Fibroblast of villous mesenchyme (primary cell): ENCODE measurements around the genes NPAS3, SPTSSA, CFL2 and FAM177A1.

DNA sequence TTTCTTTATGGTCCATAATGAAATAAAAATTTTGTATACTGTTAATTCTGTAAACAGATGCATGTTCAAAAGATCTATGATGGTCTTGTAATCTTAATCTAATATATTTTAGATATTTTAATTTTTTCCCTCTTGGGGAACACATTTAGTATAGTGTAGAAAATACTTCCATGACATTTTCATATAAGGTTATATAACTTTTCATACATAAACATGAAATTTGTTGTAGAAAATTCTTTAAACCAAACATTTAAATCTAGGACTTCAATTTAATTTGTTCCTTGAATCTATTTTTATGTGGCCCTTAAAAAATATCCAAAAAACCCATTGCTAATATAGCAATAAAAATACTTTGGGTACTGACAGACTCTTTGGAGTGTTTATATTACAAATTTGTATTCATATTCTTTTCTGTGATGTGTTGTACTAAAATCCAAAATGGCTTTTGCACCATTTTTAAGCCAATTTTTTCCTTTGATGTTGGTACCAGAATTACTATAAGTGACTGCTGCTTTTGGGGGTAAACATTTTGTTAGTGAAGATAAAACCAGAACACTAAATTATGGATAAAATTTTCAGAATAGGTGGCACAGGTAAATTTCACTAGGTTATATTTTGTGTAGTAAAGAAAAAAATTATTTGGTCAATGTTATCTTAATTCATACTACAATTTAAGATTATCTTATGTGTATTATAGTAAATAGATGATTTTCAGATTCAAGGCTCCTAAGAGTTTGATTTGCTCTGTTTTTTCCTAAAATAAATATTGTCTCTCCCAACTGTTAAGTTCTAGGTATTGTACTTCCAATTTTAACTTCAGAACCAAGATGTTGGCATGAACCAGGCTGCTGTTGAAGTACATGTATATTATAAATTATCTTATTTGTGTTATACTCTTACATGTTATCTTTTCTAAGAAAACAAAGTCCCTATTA, 78.8 kb downstream of the ARHGAP5 start:
- CAGE, long polyA plus RNA, result no peak

GRCh38 chr14:32200660-32201520, 123.8 kb downstream of the ARHGAP5 start:
- CAGE, long polyA plus RNA, result no peak

DNA sequence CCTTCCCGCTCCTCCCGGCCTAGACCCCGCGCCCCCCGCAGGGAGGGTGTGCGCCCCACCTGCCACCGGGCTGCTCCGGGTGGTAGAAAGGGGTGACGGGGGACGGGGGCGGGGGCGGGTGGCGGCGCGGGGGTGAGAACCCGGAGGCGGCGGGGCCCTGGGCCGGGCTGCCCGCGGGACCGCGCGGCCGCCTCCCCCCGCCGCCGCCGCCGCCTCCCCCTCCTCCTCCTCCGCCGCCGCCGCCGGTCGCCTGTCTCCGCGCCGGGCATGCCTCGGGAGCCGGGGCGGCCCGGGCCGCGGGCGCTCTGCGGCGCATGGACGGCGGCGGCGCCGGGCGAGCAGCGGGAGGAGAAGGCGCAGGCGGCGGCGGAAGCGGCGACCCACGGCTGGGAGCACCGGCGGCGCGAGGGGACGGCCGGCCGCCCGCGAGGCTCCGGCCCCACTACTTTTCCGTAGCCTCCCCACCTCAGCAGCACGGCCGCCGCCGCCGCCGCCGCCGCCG, at the start of gene NPAS3:
TSS of gene NPAS3 (plus strand) at position 242 of the 502 bp plus-strand sequence.
- CAGE, long polyA plus RNA, result no peak

DNA sequence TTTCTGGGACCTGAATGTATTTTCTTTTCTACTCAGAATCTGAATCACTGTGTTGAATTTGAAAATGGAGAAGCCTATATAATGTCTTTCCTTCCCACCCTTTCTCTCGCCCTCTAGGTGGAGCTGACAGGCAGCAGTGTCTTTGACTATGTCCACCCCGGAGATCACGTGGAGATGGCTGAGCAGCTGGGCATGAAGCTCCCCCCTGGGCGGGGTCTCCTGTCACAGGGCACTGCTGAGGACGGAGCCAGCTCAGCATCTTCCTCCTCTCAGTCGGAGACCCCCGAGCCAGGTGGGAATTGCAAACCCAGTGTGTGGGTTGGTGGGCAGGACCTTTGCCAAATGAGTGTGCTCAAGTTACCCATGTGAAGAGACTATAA, 274.8 kb downstream of the EGLN3 start:
- CAGE, long polyA plus RNA, result no peak

DNA sequence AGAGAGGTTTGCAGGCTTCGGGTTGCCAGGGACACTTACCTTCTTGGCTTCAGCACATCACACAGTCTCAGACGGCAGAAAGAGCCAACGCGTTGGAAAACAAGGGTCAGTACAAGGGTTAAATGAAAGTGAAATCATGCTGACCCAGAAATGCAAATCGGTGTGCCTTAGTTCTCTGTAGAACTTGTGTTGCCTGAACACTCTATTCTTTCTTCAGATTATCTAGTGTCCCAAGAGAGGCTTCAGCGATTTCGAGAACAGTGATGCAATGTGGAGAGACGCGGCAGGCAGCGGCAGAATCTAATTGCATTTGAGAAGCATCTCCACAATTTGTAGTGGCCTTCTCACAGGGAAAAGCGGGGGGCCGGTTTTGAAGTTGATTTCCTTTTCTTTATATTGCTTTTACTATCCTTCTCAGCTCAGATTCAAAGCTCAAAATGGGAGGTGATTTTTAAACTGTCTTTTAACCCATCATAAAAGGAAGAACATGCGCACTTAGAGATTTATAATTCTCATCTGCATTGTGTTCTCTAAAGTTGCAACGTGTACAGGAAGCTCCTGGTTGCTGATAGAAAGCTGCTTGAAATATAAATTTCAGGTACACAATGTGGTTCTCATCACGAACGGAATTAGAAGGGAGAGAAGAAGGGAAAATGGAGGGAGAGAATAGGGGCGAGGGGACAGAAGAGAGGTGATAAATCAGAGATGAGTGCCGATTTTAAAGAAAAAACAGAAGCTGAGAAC, 67.9 kb upstream of the EGLN3 start:
- CAGE, long polyA plus RNA, result no peak

GRCh38 chr14:34035172-34035608, 84.3 kb upstream of the EGLN3 start:
- CAGE, long polyA plus RNA, result no peak

- CAGE, long polyA plus RNA, result no peak
Observed at GRCh38 chr14:34035609-34036135, 84.8 kb upstream of the EGLN3 start.

DNA sequence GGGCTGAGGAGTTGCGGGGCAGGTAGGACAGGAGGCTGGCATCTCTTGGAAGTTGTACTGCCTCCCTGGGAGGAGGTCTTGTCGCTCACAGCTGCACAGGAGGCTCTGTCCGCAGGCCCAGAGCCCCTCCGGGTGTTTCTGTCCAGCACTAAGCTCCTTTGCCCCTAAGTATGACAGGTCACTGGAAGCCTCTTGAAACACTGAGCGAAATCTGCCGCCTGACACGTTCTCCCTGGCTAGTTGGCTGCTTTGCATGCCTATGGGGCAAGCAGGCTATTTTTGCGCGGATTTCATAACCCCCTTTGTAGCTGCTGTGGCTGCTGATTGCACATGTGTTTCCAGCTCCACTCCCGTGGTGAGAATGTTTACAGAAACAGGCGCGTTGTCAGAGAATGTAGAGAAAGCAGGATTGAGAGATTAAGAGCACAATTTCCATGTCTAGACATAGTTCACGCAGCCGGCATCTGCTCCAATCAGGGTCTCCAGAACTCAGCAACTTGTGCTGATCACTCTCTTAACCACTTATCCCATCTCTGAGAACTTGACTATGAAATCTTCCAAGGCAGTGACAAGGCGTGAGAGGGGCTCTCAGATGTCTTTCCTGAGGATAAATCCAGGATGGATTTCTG, 180.2 kb upstream of the EGLN3 start:
- CAGE, long polyA plus RNA, result no peak

DNA sequence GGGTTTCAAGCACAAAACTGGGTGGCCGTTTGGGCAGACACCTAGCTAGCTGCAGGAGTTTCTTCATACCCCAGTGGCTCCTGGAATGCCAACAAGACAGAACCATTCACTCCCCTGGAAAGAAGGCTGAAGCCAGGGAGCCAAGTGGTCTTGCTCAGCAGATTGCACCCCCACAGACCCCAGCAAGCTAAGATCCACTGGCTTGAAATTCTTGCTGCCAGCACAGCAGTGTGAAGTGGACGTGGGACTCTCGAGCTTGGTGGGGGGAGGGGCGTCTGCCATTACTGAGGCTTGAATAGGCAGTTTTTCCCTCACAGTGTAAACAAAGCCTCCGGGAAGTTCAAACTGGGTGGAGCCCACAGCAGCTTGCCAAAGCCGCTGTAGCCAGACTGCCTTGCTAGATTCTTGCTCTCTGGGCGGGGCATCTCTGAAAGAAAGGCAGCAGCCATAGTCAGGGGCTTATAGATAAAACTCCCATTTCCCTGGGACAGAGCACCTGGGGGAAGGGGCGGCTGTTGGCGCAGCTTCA, 188.9 kb upstream of the EGLN3 start:
- CAGE, long polyA plus RNA, result no peak

GRCh38 chr14:34461153-34462373, at the start of gene SPTSSA:
TSS of gene SPTSSA (minus strand) at chr14:34462240.
- CAGE, long polyA plus RNA, result no peak

DNA sequence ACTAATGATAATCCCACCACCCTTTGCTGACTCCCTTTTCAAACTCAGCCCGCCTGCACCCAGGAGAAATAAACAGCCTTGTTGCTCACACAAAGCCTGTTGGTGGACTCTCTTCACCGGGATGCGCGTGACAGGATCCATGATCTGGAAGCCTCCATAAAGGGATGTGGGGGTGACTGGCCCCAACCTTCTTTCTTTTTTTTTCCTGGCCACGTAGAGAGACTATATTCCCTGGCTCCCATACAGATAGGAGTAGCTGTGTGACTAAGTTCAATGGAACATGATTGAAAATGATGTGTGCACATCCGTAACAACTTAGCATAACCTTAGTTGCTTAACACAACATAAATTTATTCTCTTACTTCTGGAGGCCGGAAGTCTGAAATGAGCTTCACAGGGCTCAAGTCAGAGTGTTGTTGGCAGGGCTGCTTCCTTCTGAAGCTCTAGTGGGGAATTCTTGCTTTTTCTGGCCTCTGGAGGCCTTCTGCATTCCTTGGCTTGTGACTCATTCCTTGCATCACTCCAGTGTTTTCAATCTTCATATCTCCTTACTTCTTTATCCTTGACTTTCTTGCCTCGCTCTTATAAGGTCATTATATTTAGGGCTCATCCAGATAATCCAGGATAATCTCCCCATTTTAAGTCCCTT, 20.8 kb upstream of the SNX6 start:
- CAGE, long polyA plus RNA, result no peak

GRCh38 chr14:34714111-34715322, at the start of gene CFL2:
TSS of gene CFL2 (minus strand) at chr14:34714593.
- CAGE, long polyA plus RNA, result start-site peak on the minus strand at chr14:34714554-34714685, 297 and 577 reads in 2 replicates

- CAGE, long polyA plus RNA, result no peak
Observed at GRCh38 chr14:34930825-34931110, 52.0 kb upstream of the SRP54 start.

DNA sequence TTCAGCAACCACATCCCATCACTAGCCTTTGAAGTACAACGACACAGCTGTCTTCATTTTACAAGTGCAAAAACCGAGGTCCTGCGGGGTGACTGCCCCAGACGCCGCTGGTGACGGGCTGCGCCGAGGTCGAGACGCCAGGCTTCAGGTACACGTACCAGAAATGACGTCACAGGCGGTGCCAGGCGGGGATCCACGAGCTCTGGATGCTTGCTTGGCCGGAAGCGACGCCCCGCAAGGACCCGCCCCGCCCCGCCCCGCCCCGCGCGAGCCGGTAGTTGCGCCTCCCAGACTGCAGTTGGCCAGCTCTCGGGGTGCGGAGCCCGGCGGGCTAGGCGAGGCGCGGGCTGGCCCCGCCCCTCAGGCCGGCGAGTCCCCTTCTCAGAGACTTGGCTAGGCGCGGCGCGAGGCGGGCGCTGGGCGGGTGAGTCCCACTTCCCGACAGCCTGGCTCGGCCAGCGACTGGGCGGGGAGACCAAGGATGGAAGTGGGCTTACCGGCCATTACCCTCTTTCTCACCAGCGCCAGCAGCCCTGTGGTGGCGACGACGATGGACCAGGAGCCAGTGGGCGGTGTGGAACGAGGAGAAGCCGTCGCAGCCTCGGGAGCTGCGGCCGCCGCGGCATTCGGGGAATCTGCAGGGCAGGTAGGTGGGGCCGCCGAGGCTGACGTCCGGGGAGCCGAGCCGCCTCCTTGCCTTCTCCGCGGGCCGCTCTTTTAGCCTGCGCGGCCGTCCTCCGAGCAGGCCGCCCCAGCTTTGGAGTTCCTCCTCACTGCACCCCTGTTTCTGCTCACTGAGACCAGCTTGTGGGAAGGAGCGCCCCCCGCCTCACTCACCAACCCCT, at the start of gene FAM177A1:
TSS of gene FAM177A1 (plus strand) at position 290 of the 845 bp plus-strand sequence.
- CAGE, long polyA plus RNA, result start-site peak on the plus strand centred at position 393 of the sequence, 208 bp wide, 3,437 and 3,443 reads in 2 replicates

DNA sequence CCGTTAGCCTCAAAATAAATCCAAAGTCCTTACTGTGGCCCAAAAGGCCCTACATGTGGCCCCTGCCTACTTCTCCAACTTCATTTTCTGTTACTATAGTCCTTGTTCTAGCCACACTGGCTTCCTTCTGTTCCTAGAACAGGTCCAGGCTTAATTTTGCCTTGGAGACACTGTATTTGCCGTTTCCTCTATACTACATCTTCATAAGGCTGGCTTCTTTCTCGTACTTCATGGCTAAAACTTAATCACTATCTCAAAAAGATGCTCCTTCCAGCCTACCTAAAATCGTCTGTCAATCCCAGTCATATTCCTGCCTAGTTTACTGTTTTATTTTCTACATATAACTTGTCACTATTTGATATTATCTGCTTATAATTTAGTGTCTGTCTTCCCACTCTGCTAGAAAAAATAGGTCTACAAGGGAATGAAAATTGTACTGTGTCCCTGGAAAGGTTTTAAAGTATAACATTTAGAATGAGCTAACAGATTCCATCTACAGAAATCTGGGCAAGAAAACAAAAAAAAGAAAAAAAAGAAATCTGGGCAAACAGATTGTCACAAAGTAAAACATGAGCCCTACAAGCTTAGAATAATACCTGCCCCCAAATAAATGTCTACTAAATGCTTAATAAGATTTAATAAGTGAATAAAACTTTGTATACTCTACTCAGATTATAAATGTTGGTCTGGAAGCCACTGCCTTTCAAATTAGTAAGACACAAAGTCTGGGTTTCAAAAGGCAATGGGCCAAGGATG, 18.5 kb downstream of the PPP2R3C start:
- CAGE, long polyA plus RNA, result no peak

DNA sequence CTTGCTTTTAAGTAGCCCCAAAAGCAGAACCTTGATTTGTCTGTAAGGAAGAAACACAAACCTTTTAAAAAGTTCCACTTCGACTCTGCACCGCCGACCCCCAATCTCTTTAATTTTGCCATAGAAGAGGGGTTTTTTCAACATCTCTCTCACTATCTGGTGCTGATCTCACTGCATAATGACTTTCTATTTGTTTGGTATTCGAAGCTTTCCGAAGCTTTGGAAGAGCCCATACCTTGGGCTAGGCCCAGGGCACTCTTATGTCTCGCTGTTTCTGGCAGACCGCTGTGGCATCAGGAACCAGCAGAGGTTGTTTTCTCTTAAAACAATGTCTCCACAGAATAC, 688 bp downstream of the PRORP start:
- CAGE, long polyA plus RNA, result no peak

GRCh38 chr14:35154067-35154410, 31.7 kb downstream of the PRORP start:
- CAGE, long polyA plus RNA, result no peak

- CAGE, long polyA plus RNA, result no peak
Observed at GRCh38 chr14:35159816-35160512, 37.6 kb downstream of the PRORP start.

- CAGE, long polyA plus RNA, result no peak
Observed at GRCh38 chr14:35343769-35344243, 51.6 kb downstream of the PSMA6 start.

GRCh38 chr14:35353349-35353718, 51.2 kb downstream of the NFKBIA start:
- CAGE, long polyA plus RNA, result no peak